SK-N-DZ (cell line): ENCODE measurements around the genes SOD2 and MRPL18.

RAMPAGE:
- cytosol, long total RNA, result no peak
- nucleus, long total RNA, result no peak
Measured at GRCh38 chr6:159467508-159468327, 225.3 kb downstream of the SOD2 start.

GRCh38 chr6:159683750-159684148 is 9.3 kb downstream of the SOD2 start:
RAMPAGE:
- cytosol, long total RNA, result no peak
- nucleus, long total RNA, result no peak

GRCh38 chr6:159684589-159685158 is 8.4 kb downstream of the SOD2 start:
RAMPAGE:
- cytosol, long total RNA, result no peak
- nucleus, long total RNA, result no peak

GRCh38 chr6:159688986-159689628 is 3.9 kb downstream of the SOD2 start:
RAMPAGE:
- cytosol, long total RNA, result no peak
- nucleus, long total RNA, result no peak

RAMPAGE:
- cytosol, long total RNA, result no peak
- nucleus, long total RNA, result no peak
Measured at GRCh38 chr6:159692258-159693126, 549 bp downstream of the SOD2 start.

RAMPAGE:
- cytosol, long total RNA, result start-site peak on the minus strand at chr6:159693244-159693287, 187 and 280 reads in 2 replicates
- nucleus, long total RNA, result no peak
Measured at GRCh38 chr6:159693127-159693778, at the start of gene SOD2. TSS of gene SOD2 (minus strand) at chr6:159693241.

GRCh38 chr6:159701391-159702109 is 8.5 kb upstream of the SOD2 start:
RAMPAGE:
- cytosol, long total RNA, result no peak
- nucleus, long total RNA, result no peak

DNA sequence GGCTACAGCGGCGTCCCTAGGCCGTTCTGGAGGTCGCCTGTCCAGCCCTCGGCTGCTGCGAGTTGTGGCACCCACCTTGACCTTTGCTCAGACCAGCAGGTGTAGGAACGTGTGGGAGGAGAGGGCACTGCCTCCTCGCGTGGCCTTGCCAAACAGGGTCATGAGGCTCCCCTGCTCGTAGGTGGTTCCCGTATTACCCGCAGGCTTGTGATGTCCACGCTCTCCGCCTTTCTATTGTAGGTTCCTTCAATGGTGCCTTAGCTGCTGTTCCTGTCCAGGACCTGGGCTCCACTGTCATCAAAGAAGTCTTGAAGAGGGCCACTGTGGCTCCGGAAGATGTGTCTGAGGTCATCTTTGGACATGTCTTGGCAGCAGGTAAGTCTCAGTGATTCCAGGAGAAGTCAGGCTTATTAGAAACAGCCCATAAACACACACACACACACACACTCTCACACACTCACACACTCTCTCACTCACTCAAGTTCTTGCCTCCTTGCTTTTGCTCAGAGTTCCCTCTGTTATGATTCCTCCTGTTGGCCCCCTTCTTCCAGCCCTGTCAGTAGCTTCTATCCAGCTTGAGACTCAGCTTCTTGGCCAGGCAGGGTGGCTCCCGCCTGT is 943 bp downstream of the ACAT2 start:
RAMPAGE:
- cytosol, long total RNA, result no peak
- nucleus, long total RNA, result no peak

RAMPAGE:
- cytosol, long total RNA, result start-site peak on the plus strand at chr6:159790471-159790506, 468 and 641 reads in 2 replicates
- nucleus, long total RNA, result start-site peak on the plus strand at chr6:159790460-159790506, 230 and 286 reads in 2 replicates
Measured at GRCh38 chr6:159790381-159790651, at the start of gene MRPL18. TSS of gene MRPL18 (plus strand) at chr6:159790467.

DNA sequence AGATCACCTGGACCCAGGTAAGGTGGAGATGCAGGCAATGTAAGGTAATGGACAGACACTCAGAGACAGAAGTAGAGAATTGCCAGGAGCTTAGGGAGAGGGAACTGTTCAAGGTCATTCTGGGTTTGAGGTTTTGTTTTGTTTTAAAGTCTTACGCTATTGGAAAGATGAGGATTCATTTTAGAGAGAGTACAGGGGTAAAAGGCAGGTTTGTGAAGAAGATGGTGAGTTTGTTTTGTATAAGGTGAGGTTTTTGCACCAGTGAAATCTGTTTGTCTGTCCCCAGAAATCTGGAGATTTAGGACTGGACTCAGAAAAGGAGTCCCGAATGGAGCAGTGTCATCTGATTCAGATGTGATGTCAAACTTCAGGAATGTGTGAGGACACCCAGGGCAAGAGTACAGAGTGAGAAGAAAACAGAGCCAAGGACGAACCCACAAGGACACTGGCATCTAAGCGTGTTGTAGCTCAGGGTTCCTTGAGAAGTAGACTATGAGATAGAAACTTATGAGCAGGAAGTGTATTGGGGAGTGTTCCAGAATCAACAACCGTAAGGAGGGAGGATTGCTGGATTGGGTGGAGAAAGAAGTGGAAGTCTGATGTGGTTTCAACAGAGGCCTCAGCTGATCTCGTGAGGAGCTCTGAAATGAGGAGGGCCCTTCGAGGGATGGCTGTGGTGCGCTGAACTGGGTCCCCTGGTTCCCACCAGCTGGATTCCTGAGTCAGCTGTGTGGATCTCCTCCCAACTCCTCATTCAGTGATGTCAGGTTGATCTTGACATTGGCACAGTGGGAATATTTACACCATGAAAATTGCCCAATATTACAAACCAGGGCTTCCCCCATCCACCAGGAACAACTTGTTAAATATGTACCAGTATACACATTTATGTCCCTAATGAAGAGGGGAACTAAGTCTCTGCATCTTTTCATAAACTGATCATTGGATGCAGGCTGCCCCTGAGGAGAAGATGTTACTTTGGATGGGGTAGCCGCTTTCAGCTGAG is 25.8 kb upstream of the IGF2R start:
RAMPAGE:
- cytosol, long total RNA, result no peak
- nucleus, long total RNA, result no peak

GRCh38 chr6:159978460-159979164 is 9.7 kb downstream of the IGF2R start:
RAMPAGE:
- cytosol, long total RNA, result no peak
- nucleus, long total RNA, result no peak

DNA sequence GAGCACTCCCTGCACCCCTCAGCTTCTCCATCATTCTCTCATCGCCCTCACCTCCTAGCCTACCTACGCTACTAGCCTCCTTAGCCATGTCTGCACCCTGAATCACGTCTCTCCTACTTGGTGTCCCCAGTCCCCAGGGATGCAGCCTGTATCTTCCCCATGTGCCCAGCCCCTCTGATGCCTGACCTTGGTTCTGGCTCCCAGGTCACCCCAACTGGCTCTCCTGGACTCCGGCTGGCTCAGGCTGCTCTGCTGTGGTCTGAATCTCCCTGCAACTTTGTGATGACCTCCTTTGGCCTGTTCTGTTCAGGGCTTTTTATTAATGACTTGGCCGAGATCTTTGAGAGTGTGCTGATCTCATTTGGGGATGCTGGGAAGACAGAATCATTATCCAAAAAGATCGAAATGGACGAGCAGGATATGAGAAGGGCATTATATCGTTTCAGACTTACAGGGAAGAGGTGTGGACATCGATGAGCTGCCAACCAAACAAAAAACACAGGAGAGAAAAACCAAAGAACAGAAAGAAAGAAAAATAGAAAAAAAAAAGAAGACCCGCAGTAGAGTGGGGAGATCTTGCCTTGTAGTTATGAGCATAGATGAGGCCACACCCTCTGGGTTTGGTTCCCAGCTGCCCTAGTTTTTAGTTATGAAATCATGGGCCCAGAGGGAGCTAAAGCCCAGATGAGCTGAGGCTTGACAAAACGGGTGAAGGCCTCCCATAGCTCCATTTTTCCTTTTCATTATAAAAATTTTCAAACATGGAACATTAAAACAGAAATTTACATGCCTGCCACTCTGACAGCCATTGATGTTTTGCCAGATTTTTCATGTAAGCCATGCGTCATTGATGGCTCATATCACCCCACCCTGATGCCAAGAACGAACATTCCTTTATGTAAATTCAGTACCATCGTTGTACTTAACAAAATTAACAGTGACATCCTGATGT is 67.6 kb downstream of the IGF2R start:
RAMPAGE:
- cytosol, long total RNA, result no peak
- nucleus, long total RNA, result no peak

DNA sequence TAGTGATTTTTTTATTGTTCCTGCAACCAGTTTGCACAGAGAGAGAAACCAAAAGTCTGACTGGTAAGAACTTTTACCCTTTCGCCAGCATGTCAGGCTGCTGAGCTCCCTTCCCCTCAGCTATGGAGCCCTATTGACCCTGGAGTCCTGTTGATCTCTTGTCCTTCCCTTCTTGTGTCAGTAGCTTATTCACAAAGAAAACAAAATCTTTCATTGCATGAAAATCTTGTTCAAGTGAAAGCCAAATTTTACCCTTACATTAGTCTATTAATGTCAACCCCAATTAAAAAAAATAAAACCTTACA is 1.5 kb upstream of the SLC22A1 start:
RAMPAGE:
- cytosol, long total RNA, result no peak
- nucleus, long total RNA, result no peak

DNA sequence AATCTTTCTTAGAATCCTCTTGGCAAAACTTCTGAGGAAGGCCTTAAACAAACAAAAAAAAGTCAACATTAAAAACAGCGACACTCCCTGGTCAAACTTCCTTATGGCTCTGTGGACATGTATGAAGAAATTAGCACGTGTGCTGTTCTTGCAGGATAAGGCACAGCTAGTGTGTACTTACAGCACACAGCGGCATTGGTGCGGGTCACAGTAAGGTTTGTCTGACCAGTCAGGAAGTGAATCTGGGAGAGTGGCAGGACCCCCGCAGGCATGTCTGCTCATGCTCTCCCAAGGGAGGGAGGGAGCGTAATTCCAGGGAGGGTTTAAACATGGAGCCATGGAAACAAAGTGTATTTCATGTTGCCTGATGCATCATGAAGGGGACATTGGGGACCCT is 38.9 kb downstream of the SLC22A1 start:
RAMPAGE:
- cytosol, long total RNA, result no peak
- nucleus, long total RNA, result no peak

DNA sequence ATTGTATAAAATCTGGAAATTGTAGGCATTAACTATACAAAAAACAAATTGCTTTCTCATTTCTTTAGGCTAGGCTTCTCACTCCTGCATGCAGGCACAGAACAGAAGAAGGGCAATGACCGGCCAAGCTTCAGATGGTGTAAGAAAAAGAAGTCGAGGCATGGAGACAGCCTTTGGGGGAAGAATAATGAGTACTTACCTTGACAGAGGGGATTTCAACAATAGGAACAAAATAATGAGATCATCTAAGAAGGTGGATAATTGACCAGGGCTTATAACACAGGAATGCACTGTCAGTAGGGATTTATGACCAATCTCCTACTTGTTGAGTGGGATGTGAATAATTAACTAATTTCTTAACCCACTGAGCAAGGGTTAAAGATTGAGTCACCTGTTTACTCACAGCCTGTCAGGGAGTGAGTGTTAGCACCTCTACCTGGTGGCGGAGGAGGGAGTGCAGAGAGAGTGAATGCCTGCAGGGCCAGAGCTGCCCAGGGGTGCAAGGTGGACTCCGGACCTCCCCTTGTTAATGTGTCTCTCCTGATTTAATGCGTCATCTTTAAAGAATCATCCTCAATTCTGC is 4.0 kb downstream of the SLC22A2 start:
RAMPAGE:
- cytosol, long total RNA, result no peak
- nucleus, long total RNA, result no peak

DNA sequence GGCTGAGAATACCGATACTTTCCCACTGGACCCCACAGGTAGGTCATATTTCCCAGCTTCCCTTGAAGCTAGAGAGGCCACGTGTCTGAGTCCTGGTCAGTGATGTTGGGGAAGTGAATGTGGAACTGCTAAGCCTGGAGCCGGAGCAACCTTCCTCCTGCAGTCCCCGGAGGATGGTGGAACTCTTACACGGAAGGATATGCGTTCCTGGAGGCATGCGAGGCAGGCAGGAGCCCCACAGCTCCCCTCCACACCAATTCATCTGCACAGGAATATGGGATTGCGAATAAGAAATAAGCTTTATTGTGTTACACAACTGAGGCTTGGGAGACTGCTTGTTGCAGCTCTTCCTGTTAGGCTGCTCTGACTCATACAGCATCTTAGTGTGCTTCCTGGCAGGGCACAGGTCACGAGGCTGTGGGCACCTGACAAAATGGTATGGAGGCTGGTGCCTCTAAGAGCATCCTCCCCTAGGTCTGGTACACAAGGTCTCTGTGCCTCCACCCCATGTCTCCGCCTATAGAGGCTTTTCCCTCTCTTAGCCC is 6.7 kb downstream of the SLC22A3 start:
RAMPAGE:
- cytosol, long total RNA, result no peak
- nucleus, long total RNA, result no peak

DNA sequence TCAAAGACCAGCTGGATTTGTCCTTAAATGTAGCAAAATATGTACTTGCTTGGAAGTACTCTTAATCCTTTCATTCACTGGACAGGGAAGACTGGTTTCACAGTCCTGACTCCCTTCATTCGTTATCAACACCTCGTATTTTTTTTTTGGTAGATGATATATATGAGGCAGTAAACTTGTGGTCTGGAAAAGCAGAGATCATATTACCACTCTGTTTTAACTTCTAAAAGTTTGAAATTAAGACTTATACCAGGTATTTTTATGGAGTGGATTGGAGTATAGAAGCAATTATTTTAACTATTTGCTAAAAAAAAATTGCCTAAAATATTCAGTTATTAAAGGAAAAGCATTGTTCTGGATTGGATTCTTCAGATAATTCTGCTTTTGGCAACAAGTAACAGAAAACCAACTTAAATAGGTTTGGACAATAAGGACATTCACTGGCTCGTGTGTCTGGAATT is 83.3 kb downstream of the SLC22A3 start:
RAMPAGE:
- cytosol, long total RNA, result no peak
- nucleus, long total RNA, result no peak

DNA sequence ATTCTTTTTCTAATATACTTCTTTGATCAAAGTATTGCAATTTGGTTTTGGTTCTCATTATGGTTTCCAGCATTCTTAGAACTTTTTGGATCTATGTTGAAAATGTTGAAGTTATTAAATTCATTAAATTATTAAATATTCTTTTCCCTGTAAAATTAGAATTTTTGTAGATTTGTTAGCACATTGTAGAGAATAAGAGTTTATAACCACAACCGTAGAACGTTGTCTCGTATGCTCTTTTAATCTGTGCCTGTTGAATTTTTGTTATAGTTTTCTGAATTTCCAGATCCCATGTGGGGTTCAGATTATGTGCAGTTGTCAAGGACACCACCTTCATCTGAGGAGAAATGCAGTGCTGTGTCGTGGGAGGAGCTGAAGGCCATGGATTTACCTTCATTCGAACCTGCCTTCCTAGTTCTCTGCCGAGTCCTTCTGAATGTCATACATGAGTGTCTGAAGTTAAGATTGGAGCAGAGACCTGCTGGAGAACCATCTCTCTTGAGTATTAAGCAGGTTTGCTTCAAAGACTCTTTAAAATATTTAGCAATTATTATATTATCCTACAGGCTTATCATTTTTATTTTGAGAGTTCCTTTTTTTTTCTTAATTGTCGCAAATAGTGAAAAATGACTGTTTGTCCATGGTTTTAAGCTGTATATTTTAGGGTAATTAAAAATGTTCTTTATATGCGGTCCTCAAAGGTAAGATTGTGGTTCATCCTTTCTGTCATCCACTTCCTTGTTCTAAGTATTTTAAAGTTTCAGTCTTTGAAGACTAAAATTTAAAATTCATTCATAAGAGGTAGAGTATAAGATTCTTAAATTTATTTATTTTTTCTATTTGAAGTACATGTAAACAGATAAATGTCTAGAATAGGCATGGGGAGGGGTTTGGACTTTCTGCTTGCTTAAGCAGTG is 79.0 kb downstream of the MAP3K4 start:
RAMPAGE:
- cytosol, long total RNA, result no peak
- nucleus, long total RNA, result no peak

DNA sequence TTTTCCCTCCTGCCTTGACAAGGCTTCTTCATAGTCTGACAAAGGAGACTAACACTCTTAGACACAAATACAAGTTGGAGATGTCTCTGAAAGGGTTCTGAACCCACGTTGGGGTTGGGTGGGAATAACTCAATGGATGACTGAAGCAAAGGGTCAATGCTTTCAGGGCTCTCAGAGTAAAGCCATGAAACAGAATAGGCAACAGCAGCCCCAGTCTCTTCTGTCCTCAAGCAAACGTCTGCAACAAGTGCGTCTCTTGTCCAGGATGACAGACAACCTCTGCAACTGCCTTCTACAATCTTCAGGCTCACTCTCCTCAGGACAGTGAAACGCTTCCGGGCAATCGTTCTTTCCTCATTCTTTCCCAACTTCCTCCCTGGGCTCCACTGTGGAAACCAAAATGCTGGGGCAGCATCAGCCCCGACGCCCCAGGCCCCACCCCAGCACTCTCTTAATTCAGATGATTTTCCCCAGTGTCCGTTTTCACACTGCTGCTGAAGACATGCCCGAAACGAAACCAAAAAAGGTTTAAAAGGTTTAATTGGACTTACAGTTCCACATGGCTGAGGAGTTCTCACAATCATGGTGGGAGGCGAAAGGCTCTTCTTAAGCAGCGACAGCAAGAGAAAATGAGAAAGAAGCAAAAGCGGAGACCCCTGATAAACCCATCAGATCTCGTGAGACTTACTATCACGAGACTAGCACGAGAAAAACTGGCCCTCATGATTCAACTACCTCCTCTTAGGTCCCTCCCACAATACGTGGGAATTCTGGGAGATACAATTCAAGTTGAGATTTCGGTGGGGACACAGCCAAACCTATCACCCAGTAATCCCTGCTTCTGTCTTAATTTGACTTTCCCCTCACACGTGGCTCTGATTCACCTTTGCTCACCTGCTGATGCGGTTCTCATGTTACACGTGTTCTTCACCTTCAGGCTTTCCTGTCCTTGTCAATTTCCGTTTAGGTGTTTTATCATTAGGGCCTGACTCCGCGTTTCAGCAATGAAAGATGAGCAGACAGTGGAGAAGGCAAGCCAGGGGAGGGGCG is 57.4 kb downstream of the AGPAT4 start:
RAMPAGE:
- cytosol, long total RNA, result no peak
- nucleus, long total RNA, result no peak

DNA sequence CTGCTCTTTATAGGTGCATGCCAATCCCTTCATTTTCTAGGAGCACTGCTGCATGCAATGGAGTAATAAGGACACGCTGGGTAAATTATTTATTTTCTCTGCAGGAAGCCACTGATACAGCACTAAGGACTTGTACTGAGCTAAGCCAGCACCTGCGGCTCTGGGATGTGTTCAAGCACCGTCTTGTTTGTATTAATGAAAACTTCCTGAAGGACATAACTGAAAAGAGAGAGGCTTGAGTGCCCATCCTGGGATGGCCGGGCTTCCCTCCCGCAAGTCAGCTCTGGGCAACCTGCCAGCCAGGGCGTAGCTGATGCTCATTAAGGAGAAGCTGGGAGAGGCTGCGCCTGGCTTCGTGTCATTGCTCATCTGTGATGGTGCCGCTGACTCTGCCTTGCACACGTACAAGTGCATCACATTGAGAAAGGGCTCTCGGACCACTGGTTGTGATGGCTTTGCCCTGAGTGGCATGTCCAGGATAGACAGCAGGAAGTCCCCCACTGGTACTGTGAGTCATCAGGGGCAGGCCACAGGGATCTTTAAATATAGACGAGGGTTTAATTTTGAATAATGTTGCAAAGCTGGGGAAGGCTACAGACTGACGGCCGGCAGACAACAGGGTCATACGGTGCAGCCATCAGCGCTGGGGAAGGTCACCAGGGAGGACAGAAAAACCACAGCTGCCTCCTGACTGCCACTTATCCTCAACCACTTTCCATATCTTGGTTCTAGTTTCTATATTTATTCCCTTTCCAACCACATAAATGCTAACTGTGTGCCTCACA is 85.4 kb upstream of the AGPAT4 start:
RAMPAGE:
- cytosol, long total RNA, result no peak
- nucleus, long total RNA, result no peak